Skin of body (tissue), 2 donors: ENCODE measurements around a stretch of chr11.

- RAMPAGE, long total RNA = no peak
Measured at GRCh38 chr11:65048230-65048584, 7.2 kb downstream of the SAC3D1 start.

GRCh38 chr11:65077899-65078624 is 5.8 kb downstream of the CDCA5 start:
- RAMPAGE, long total RNA = no peak

DNA sequence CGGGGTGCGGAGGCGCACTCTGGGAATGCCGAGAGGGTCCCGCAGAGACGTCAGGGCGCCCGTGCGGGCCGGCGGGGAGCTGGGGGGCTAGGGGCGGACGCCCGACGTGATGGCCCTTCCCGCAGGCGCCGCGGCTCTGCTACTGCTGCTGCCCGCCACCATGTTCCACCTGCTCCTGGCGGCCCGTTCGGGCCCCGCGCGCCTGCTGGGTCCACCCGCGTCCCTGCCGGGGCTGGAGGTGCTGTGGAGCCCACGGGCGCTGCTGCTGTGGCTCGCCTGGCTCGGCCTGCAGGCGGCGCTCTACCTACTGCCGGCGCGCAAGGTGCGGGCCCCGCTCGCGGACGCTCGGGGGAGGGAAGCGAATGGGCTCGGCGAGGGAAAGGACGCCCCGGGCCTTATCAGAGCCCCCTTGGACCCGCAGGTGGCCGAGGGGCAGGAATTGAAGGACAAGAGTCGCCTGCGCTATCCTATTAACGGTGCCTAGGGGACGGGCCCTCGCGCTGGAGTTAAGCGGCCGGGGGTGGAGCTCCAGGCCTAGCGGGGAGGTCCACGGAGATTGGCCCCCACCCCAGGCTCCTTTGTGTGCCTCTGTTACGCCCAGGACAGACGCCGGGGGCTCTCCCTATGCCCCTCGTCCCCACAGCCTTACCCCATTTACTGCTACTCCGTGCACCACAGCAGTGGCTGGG is 862 bp downstream of the TM7SF2 start:
- RAMPAGE, long total RNA = no peak

DNA sequence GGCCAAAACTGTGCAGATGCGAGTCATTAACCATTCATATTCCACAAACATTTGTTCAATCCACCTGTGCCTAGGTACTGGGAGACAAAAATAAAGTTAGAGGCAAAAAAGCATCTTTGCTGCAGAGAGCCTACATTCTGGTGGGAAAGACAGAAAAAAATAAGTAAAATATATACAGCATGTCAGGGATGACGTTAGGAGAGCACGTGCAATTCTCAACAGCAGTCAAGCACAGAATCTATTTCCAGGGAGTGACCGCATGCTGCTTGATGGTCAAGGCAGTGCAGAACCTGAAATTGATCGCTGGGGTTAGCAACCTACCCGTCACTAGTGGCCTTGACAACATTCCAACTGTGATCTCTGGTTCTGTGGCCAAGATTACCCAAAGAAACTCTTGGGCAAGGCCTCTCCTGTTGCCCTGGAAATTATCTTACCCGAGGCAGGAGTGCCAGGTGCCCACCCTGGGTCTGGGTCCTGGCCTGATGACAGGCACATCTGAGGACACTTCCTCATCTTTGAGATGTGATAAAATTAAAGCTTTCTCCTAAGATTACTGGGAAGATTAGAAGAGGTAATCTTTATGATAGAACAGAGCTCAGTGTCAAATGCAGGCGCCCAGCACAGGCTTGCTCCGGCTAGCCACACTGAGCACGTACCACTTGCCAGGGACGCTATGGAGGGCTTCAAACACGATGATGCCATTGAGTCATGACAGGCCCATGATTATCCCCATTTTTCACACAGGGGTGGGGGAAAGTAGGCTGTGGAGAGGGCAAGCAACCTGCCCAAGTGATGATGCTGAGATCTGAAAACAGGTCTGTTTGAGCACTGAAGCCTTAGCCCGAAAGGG is 2.2 kb downstream of the TM7SF2 start:
- RAMPAGE, long total RNA = no peak

GRCh38 chr11:65114702-65115649 is 2.5 kb downstream of the ZNHIT2 start:
- RAMPAGE, long total RNA = no peak

GRCh38 chr11:65220705-65221372 is 39.1 kb downstream of the CAPN1 start:
- RAMPAGE, long total RNA = no peak

GRCh38 chr11:65290492-65291405 is 23.9 kb upstream of the CDC42EP2 start:
- RAMPAGE, long total RNA = no peak

GRCh38 chr11:65304476-65305088 is 10.1 kb upstream of the CDC42EP2 start:
- RAMPAGE, long total RNA = no peak

- RAMPAGE, long total RNA = no peak
Measured at GRCh38 chr11:65315179-65316274, 861 bp downstream of the CDC42EP2 start.

- RAMPAGE, long total RNA = no peak
Measured at GRCh38 chr11:65322445-65322946, 7.8 kb downstream of the CDC42EP2 start.

DNA sequence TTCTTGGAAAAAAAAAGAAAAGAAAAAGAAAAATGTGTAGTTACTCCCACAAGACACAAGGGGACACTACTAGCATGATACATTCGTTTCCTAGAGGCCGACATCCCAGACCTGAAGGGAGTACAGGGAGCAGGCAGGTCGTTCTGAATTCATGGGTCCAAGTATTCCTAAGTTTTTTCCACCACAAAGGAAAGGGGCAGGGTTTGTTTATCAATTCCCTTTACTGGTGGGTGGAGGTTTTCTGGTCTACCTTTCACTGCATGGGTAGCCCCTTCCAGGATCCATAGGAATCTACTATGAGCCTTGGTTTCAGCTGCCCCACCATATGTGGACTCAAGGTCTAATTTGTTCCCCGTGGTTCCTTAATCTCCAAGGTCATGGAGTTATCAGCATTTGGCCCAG is 11.8 kb downstream of the TIGD3 start:
- RAMPAGE, long total RNA = no peak

DNA sequence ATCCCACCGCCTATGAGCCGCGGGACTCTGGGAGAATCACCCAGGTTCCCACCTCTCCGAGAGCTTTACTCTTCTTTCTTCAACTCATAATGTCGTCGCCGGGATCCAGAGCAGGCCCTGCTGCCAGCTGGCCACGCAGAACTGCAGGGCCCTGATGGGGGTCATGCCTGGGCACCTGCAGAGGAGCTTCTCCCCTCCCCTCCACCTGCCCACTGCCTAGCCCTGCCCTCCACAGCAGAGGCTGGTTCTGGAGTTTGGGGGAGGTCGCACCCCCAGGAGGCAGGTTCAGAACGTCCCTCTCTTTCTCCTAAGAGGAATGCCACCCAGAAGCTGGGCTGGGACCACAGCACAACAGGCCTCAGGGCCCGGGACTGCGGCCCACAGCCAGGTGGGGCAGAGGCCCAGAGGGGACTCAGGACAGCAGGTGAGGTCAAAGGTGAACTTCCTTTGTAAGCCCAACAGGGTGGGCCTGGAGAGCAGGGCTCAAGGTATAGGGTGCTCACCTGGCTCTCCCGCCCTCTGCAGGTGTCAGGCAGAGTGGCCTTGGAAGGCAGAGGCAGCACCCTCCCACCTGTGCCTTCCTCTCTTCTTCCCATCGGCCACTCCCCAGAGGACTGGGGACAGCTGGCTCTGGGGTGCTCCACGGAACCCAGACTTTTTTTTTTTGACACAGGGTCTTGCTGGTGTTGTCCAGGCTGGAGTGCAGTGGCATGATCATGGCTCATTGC is 1.8 kb downstream of the SLC25A45 start:
- RAMPAGE, long total RNA = no peak

DNA sequence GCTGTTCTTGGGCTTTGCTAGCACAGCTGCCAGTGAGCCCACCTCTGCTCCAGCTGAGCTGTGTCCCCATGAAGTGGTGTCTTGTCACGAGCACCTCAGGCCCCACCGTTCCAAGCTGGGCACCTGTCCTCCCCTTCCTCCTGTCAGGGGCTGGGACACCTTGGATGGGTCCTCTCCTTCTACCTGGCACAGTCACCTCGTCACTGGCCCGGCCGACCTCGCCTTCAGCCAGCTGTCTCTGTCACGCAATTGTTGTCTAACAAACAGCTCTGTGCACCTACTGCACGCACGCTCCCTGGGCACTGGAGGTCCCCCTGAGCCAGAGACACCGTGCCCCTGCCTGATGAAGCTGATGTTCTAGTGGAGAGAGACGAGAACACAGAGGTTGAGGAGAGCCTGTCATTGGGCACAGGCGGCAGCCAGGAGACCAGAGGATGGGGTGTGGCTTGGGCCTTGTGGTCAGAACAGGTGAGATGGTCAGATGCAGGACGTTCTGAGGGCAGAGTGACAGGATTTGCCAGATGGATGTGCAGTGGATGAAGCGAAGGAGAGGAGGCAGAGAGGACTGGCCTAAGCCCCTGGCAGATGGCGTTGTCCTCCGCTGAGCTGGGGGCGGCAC is 10.7 kb downstream of the FRMD8 start:
- RAMPAGE, long total RNA = no peak

DNA sequence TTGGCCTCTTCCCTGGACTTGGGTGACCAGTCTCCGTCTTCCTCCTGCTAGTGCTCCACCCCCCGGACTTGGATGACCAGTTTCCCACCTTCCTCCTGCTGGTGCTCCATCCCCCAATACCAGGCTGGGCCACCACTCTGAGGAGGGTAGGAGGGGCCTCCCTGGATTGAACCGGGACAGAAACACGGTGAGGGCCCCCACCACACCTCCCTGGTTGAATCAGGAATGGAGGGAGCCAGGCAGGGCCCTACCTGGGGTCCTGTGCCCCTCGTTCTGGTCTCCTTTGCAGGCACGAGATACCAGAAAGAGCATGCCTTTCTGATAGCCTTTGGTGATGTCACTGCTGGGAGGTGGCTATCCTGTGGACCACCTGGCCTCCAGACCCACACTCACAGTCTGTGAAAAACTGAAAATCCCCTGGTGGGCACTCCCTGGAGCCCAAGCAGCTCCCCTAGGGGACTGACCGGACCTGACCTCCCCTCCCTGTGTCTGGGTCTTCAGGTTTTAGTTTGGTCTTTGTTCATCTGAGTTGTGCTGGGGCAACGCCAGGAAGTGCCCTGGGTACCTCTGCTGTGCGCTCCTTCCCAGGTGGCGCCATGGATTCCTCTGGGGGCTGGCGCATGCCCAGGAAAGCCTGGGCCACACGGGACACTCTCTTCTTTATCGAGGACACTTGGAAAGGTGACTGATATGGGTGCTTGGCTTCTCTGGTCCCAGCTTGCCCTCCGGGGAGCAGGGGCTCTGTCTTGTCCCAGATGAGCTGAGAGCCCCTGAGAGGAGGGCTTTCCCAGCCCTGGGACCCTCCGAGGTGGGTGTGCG is 25.6 kb downstream of the FRMD8 start:
- RAMPAGE, long total RNA = no peak

- RAMPAGE, long total RNA = no peak
Measured at GRCh38 chr11:65412599-65413073, 26.2 kb downstream of the FRMD8 start.

- RAMPAGE, long total RNA = no peak
Measured at GRCh38 chr11:65414536-65415159, 28.2 kb downstream of the FRMD8 start.

DNA sequence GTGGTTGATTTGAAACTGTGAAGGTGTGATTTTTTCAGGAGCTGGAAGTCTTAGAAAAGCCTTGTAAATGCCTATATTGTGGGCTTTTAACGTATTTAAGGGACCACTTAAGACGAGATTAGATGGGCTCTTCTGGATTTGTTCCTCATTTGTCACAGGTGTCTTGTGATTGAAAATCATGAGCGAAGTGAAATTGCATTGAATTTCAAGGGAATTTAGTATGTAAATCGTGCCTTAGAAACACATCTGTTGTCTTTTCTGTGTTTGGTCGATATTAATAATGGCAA is 39.0 kb downstream of the FRMD8 start:
- RAMPAGE, long total RNA = no peak

- RAMPAGE, long total RNA = no peak
Measured at GRCh38 chr11:65437245-65438367, 51.2 kb downstream of the FRMD8 start.

- RAMPAGE, long total RNA = no peak
Measured at GRCh38 chr11:65441381-65442274, 55.2 kb downstream of the FRMD8 start.

- RAMPAGE, long total RNA = no peak
Measured at GRCh38 chr11:65477002-65477389, 47.9 kb upstream of the SCYL1 start.